SK-N-DZ (cell line): Measurements from ENCODE around the genes IGF2BP3 and OSBPL3.

RAMPAGE:
- cytosol, long total RNA: no peak
- nucleus, long total RNA: no peak
These were observed 36.4 kb downstream of the RAPGEF5 start for GRCh38 chr7:22320554-22321000.

DNA sequence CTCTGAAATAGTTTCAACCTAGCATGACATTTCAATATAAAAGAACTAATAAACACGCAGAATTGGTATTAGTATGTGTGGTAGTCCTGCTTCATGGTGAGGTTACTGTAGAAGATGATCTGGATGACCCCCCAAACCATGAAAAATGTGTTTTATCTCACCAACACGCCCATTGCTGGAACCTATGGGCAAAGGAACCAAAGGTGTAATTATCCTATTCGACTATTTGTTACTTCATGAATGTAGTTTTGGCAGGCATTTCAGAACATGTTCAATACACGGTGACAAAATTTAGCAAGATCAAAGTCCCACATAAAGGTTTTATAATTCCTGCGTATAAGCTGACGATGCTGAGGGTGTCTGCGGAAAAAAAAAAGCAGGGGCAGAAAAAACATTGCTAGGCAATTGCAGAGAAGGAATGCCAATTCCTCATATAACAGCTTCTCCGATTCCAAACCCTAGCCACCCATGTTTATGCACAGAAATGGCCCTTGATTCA is 13.4 kb downstream of the RAPGEF5 start:
RAMPAGE:
- cytosol, long total RNA: no peak
- nucleus, long total RNA: no peak

DNA sequence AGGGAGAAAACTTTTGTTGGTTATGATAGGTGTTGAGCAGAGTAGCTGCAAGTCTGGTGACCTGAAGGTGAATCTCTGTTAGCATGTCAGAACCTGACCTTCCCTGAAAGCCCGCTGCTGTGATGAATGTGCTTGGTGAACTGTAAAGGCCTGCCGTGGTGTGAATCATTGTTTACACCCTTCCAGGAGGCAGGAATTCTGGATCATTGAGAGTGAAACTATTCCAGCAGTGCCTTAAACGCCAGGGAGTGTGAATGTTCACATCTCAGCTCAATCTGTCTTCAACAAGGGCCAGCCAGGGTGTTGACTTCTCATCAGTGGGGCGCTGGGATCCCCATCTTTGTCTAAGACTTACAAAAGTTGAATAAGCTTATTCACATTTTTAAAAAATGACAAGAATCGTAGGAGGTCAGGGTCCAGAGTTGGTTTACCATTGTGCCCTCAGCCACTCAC is 775 bp upstream of the RAPGEF5 start:
RAMPAGE:
- cytosol, long total RNA: no peak
- nucleus, long total RNA: no peak

GRCh38 chr7:22709764-22710619 is 17.0 kb upstream of the IL6 start:
RAMPAGE:
- cytosol, long total RNA: no peak
- nucleus, long total RNA: no peak

GRCh38 chr7:23018443-23019197 is 4.7 kb upstream of the HYCC1 start:
RAMPAGE:
- cytosol, long total RNA: no peak
- nucleus, long total RNA: no peak

DNA sequence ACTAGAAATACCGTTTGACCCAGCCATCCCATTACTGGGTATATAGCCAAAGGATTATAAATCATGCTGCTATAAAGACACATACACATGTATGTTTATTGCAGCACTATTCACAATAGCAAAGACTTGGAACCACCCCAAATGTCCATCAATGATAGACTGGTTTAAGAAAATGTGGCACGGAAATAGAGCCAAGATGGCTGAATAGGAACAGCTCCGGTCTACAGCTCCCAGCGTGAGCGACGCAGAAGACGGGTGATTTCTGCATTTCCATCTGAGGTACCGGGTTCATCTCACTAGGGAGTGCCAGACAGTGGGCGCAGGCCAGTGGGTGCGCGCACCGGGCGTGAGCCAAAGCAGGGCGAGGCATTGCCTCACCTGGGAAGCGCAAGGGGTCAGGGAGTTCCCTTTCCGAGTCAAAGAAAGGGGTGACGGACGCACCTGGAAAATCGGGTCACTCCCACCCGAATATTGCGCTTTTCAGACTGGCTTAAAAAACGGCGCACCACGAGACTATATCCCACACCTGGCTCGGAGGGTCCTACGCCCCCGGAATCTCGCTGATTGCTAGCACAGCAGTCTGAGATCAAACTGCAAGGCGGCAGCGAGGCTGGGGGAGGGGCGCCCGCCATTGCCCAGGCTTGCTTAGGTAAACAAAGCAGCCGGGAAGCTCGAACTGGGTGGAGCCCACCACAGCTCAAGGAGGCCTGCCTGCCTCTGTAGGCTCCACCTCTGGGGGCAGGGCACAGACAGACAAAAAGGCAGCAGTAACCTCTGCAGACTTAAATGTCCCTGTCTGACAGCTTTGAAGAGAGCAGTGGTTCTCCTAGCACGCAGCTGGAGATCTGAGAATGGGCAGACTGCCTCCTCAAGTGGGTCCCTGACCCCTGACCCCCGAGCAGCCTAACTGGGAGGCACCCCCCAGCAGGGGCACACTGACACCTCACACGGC is 21.9 kb upstream of the HYCC1 start:
RAMPAGE:
- cytosol, long total RNA: no peak
- nucleus, long total RNA: no peak

DNA sequence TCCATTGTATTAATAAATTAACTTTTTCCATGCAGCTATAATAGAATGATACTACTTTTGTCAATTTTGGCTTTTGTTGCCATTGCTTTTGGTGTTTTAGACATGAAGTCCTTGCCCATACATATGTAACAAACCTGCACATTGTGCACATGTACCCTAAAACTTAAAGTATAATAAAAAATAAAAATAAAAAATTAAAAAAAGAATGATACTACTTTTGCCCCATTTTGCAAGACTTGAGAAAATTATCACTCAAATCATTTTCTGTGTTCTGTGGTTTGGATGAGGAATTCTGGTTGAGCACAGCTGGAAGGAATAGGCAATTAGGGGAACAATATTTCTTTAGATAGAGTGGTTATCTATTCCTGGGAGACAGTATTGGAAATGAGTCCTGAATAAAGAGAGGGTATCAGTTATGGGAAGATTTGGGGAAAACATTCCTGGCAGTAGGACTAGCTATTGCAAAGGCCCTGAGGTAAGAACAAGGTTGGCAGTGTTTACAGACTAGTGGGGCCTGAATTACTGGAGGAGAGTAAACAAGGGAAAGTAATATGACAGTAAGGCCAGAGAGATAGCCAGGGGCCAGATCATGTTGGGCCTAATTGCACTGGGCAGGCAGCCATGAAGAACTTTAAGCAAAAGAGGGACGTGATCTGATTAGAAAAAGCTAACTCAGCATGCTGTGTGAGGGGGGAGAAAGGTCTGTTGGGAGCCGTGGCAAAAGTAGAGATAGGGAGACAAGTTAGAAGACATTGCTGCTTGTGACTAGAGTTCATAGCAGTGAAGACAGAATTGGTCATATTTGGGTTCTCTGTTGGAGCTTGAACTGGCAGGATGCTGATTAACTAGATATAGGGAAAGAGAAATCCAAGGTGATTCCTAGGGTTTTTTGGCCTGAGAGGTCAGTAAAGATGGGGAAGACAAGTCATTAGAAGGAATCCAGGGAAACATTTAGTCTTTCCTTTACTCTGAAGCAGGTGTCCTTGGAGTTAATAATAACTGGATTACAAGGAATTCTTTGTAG is 9.1 kb downstream of the NUP42 start:
RAMPAGE:
- cytosol, long total RNA: no peak
- nucleus, long total RNA: no peak

DNA sequence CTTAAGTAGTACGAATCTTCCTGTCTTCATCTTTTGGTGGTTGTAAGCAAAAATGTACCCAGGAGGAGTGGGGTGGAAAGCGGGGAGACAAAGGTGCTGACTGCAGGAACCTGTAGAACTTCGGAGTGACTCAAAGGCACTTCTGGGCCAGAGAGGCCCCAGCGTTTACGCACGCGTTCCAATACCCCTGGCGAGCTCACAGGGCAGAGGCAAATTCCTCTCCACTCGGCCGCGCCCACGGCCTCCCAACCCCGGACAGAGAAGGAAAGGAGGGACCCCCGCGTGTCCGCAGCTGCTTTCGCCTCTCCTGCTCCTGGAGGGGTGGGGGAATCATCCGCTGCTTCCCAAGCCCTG is 2.5 kb downstream of the IGF2BP3 start:
RAMPAGE:
- cytosol, long total RNA: no peak
- nucleus, long total RNA: no peak

DNA sequence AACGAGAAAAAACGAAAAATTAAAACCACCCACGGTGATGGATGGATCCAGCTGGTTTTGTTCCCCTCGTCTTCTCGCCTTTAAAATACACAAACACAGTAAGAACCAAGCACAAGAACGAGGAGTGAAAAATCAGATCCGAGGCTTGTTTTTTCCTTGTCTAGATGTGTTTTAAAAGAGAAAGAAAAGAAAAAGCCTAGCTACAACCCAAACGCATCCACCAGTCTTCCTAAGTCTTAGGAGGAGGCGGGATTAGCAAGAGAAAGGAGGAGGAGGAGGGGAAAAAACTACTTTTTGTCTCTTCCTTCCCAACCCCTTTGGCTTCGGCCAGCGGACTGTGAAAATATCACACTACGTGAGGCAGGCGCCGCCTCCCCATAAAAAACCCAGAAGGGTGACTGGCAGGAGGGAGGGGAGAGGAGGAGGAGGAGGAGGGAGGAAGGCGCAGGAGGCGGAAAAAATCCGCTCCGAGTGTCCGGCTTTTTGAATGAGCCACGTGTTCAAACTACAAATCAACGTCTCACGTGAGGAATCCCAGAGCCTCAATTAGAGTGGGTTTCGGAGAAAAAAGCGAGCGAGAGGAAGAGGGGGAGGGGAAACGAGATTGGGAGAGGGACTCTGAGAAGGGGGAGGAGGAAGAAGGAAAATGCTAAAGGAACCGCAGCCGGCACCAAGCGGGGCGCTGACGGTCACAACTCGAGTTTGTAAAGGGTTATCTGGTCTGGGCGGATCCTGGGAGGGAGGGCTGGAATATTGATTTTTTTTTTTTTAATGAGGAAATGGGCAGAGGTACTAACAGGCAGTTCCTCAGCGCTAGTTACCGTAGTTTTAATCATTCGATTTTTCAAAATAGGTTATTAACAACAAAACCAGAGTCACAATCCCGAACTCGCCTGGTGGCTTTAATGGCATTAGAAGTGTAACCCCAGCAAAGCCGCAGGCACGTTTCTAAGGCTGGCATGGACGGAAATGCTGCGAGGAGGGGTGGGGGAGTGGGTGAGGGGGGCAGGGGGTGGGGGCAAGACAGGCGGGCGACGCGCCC is at the start of gene IGF2BP3:
Gene IGF2BP3, minus strand, starts transcription at position 353 of the 1,042 bp plus-strand sequence.
RAMPAGE:
- cytosol, long total RNA: start-site peak on the minus strand centred at position 305 of the sequence, 150 bp wide, 837 and 182 reads in 2 replicates
- nucleus, long total RNA: start-site peak on the minus strand centred at position 257 of the sequence, 138 bp wide, 521 and 206 reads in 2 replicates

DNA sequence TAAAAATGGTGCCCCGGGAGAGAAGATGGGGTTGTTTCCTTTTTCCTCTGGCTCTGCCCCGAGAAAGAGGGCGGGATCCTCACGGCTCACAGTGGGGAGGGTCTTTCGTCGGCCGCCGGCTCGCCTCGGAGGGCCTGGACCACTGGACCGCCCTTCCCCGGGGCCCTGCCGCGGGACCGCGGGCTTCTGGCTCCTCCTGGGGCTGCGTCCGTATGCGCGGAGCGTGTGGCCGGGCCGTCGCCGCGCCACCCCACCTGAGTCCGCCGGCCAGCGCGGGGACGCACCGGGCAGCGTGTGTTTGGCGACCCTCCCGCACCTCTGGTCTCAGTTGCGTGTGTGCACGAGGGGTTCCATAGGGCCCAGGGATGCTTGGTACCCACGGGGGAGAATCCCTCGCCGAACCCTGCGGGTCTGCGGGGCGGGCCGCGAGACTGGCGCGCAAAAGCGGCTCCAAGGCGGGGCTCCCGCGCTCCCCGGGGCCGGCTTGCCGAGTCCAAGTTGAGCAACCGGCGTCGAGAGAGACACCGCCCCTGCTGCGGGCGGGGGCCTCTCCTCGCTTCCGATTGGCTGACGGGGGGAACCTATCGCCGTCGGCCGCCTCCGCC is 3.7 kb upstream of the IGF2BP3 start:
RAMPAGE:
- cytosol, long total RNA: no peak
- nucleus, long total RNA: no peak

GRCh38 chr7:23505454-23506294 is 26.1 kb downstream of the TRA2A start:
RAMPAGE:
- cytosol, long total RNA: no peak
- nucleus, long total RNA: no peak

DNA sequence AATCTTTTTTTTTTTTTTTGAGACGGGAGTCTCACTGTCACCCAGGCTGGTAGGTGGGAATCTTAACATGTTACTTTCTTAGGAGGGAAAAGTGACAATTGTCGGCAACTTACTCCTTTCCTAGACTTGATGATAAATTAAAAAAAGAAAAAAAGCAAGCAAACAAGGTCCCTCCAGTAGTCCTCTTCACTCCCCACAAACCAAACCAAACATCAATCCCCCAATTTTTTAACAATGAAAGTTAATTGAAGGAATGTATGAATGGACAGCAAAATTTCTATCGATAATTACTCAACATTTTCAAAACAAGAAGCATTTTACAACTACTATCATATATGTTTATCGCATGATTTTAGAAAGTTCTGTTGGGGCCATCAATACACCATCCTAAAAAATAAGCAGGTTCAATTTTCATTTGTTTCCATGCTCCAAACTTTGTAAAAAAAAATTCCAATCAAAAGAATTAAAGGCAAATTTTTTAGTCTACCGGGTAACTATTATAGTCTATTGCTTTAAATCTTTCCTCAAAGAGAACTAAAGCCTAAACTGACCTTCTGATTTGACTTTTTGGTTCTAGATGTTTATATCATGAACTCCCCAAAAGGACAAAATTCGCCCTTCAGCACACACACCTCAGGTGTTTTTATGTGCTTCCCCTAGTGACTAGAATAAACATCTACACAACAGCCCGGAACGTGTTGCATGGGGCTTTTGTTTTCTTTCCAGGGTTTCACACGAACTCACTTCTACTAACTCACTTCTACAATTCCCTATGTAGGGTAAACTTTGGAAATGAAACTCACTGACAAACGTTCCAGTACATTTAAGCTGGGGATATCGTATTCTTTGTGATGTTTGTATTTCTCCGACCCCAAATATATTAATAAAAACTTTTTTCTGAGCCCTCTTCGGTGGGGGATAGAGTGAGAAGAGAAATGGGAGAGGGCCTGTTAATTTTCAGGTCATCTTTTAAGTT is 1.6 kb downstream of the TRA2A start:
RAMPAGE:
- cytosol, long total RNA: no peak
- nucleus, long total RNA: no peak

DNA sequence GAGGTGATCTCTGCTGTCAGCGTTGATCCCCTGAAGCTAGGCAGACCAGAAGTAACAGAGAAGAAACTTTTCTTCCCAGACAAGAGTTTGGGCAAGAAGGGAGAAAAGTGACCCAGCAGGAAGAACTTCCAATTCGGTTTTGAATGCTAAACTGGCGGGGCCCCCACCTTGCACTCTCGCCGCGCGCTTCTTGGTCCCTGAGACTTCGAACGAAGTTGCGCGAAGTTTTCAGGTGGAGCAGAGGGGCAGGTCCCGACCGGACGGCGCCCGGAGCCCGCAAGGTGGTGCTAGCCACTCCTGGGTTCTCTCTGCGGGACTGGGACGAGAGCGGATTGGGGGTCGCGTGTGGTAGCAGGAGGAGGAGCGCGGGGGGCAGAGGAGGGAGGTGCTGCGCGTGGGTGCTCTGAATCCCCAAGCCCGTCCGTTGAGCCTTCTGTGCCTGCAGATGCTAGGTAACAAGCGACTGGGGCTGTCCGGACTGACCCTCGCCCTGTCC is 854 bp downstream of the NPY start:
RAMPAGE:
- cytosol, long total RNA: no peak
- nucleus, long total RNA: no peak

DNA sequence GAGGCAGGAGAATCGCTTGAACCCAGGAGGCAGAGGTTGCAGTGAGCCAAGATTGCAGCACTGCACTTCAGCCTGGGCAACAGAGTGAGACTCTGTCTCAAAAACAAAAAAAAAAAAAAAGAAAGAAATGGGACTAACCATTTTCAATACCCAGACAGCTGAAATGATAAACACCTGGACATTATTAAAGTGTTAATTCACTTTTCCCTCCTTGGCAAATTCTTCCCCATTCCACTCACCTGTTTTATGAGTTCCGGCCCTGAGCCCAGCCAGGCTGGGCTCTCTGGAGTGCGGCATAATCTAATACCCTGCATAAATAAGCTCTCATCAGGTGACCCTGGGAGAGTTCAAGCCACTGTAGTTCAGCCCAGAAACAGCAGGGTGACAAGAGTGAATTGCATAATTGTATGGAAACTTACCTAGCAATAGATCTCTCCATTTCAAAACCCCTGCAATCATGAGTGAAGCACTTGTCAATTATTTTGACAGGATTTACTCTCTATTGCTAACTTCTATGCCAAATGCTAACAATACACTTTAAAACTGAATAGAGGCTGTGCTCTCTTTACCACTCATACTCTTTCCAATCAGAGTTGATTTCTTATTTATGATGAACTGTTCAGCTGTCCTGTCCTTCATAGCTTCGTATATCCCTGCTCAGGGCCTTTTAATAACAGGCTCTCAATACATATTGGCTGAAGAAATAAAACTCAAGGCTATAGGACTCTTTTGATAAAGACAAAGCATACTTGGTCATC is 94.7 kb downstream of the OSBPL3 start:
RAMPAGE:
- cytosol, long total RNA: no peak
- nucleus, long total RNA: no peak

DNA sequence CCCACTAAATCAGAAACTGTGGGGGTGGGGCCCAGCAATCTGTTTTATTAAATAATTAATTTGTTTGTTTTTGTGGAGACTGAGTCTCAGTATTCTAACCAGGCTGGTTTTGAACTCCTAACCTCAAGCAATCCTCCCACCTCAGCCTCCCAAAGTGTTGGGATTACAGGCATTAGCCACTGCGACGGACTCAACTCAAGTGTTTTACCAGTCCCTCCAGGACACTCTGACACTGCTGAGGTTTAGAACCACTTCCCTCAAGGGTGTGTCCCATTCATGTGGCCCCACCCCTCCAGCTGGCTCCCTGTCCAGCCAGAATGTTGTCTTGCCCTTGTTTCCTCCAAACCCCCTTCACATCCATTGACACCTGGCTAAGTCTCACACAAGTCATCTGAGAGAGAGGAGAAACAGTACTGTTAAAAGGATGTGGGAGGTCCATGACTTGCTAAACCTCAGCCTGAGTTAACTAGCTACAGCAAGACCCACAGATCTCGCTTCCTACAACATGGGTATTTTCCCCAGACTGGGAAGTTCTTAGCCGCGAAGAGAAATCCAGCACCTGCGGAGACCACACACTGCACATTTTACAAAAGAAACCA is 14.2 kb downstream of the OSBPL3 start:
RAMPAGE:
- cytosol, long total RNA: no peak
- nucleus, long total RNA: no peak

GRCh38 chr7:24979782-24980292 is at the start of gene OSBPL3:
Gene OSBPL3 (minus strand): TSS chr7:24980178.
RAMPAGE:
- cytosol, long total RNA: no peak
- nucleus, long total RNA: no peak

RAMPAGE:
- cytosol, long total RNA: no peak
- nucleus, long total RNA: no peak
These were observed 7.3 kb downstream of the CYCS start for GRCh38 chr7:25117535-25118392.

GRCh38 chr7:25326282-25326802 is 98.1 kb upstream of the NPVF start:
RAMPAGE:
- cytosol, long total RNA: no peak
- nucleus, long total RNA: no peak

DNA sequence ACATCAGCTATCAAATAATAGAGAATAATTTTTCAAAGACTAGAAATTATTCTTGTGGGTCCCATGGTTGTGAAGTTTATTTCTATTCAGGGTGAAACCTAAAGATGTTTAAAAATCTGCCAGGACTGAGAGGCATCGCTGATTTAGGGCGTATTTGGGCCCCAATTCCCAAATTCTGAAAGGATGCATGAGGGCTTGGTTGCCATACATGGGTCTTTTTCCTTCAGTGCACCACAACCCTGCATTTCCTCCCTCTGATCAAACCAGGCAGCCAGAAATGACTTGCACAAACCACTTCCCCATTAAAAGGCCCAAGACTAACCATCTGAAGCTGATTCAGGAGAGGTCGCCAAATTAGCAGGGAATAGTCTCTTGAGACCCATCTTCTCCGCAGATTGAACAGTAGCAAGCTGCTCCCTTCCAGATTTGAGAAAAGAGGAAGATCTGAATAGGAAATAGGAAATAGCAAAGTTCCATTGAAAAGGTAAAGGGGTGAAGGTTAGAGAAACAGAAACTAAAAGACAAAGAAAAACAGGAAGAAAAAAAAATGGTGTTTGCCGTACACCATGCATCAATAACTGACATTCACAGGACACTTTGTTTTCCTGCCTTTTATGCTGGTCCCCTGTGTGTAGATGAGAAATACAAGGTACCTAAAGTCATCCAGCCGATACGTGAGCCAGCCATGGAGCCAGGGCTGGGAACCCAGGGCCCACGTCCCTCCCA is 268.2 kb upstream of the NPVF start:
RAMPAGE:
- cytosol, long total RNA: no peak
- nucleus, long total RNA: no peak

RAMPAGE:
- cytosol, long total RNA: no peak
- nucleus, long total RNA: no peak
These were observed 340.1 kb upstream of the NPVF start for GRCh38 chr7:25568207-25568915.